Ureter (tissue), 1 donor: ENCODE data around the genes SNW1 and NRXN3.

DNA sequence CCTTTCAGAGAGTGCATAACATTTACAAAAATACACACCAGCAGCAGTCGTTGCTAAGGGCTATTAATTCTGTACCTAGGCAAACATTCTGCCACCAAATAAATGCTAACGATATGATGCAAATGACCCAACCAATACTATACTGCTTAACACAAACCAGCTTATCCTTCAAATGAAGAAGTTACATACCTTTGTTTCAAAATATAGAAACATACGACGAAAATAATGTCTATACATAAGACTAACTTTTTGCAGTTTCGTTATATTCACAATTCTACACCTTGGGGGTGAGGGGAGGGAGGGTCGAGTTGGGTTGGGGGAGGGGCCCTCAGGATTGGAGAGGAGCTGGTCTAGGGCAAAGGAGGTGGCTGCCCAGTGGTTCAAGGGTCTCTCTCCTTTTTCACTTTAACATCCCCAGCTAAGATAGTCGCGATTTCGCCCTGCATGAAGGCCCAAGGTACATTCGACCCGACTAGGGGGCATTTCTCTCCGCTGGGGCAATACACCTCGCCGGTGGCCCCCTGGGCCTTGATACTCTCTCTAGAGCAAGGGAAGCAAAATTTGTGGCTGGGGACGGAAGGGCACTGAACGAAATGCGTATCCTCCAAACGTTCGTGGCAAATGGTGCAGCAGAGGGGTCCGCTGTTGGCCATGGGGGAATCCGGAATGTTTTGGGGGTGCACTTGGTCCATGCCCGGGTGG is 3.3 kb downstream of the IRF2BPL start:
- PRO-cap = no peak

GRCh38 chr14:77088283-77088718 is 9.8 kb upstream of the CIPC start:
- PRO-cap = no peak

GRCh38 chr14:77097090-77097418 is 1.0 kb upstream of the CIPC start:
- PRO-cap = no peak

- PRO-cap = no peak
These were observed 5.3 kb downstream of the TMEM63C start for GRCh38 chr14:77186665-77187555.

DNA sequence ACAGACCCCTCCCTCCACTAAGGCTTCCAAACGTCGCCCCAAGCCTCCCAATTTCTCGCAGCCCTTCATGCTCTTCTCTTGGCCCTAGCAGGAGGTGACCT is 484 bp downstream of the GSTZ1 start:
- PRO-cap = no peak

- PRO-cap = no peak
These were observed 17.4 kb downstream of the GSTZ1 start for GRCh38 chr14:77338079-77338758.

- PRO-cap = no peak
These were observed 51.0 kb downstream of the SPTLC2 start for GRCh38 chr14:77565299-77566045.

- PRO-cap = unidirectional peak, minus-strand start at chr14:77761156
These were observed at the start of gene SNW1 for GRCh38 chr14:77760328-77761405. TSS of gene SNW1 (minus strand) at chr14:77761156.

GRCh38 chr14:77763858-77764339 is 2.9 kb upstream of the SNW1 start:
- PRO-cap = no peak

DNA sequence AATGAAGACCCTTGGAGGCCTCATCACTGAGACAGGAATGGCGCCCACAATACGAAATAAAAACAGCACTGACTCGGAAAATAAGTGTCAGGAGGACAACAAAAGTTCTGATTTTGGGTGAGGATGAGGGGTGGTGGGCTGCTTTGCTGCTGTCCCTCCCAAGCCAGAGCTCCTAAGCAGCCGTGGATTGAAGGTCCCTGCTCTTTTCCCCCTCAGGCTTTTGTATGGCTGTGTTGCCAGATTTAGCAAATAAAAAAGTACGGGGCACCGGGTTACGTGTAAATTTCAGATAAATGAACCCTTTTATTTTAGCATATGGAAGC is 181.7 kb downstream of the ADCK1 start:
- PRO-cap = unidirectional peak, plus-strand start at position 181 of the sequence

GRCh38 chr14:78170233-78170531 is at the start of gene NRXN3:
TSS of gene NRXN3 (plus strand) at chr14:78170373.
- PRO-cap = no peak

- PRO-cap = no peak
These were observed 878.7 kb downstream of the DIO2 start for GRCh38 chr14:79332541-79333032.

- PRO-cap = no peak
These were observed 386.2 kb downstream of the DIO2 start for GRCh38 chr14:79824961-79825673.

- PRO-cap = no peak
These were observed 4.3 kb upstream of the DIO2 start for GRCh38 chr14:80215509-80216108.

- PRO-cap = no peak
These were observed 2.3 kb downstream of the CEP128 start for GRCh38 chr14:80939241-80939577.

DNA sequence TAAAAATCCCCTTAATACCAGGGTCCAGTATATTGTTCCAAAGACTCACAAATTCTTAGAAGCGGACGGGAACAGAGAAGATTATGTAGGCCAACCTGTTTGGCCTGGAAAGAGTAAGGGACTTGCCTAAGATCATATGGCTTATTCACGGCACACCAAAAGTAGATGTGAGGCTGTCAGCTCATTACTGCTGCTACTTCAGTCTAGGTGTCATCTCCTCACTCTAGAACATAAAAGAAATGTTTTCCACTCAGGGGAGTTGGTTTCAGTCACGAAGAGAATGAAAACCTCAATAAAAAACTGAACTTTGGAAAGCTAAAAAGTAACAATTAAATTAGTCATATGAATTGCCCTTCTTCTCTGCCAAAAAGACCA is 607 bp upstream of the CEP128 start:
- PRO-cap = no peak

- PRO-cap = no peak
These were observed 12.3 kb downstream of the GTF2A1 start for GRCh38 chr14:81208344-81208875.

- PRO-cap = no peak
These were observed 49.0 kb upstream of the STON2 start for GRCh38 chr14:81448949-81449624.

DNA sequence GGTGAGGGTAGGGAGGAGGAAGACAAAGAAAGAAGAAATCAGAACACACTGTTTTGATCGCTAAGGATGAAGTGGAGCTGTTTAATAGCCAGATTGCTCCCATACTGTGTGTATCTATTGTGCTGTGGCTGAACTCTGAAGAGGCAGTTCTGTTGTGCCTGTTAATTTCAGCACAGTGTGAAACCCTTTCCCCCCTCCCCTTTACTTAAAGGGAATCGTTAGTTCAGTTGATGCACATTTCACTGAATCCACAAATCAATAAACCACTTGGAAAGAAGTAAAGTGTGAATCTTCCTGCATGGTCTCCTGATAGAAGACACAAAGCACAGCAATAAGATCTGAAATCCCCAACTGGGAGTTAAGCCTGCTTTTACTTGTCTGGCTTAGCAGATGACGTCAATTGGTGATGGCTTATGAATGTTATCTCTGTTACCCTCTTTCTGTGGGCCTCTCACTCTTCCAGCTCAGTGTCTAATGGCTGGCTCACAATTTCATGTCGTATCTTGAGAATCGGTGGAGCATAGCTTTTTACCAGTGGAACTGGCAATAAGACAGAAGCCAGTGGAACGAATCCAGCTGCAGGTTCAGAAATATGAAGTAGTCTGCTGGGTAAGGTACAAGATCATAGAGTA is 413.4 kb upstream of the SEL1L start:
- PRO-cap = no peak

DNA sequence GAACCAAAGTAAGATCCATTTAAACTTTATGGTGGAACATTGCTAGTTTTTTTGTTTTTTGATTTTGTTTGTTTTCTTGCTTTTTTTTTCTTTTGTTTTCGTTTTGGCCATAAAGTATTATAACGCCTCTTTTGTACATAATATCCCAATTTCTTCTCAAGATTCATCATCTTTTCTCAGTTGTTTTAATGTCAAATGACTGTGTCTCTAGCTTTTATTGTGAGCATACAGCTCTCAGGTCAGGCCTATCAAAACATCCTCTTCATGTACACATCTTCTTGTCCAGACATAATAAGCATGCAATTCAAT is 1484.4 kb upstream of the SEL1L start:
- PRO-cap = no peak